LUHMES (cell line): ENCODE data around the genes HSD17B1, EZH1 and IFI35.

DNA sequence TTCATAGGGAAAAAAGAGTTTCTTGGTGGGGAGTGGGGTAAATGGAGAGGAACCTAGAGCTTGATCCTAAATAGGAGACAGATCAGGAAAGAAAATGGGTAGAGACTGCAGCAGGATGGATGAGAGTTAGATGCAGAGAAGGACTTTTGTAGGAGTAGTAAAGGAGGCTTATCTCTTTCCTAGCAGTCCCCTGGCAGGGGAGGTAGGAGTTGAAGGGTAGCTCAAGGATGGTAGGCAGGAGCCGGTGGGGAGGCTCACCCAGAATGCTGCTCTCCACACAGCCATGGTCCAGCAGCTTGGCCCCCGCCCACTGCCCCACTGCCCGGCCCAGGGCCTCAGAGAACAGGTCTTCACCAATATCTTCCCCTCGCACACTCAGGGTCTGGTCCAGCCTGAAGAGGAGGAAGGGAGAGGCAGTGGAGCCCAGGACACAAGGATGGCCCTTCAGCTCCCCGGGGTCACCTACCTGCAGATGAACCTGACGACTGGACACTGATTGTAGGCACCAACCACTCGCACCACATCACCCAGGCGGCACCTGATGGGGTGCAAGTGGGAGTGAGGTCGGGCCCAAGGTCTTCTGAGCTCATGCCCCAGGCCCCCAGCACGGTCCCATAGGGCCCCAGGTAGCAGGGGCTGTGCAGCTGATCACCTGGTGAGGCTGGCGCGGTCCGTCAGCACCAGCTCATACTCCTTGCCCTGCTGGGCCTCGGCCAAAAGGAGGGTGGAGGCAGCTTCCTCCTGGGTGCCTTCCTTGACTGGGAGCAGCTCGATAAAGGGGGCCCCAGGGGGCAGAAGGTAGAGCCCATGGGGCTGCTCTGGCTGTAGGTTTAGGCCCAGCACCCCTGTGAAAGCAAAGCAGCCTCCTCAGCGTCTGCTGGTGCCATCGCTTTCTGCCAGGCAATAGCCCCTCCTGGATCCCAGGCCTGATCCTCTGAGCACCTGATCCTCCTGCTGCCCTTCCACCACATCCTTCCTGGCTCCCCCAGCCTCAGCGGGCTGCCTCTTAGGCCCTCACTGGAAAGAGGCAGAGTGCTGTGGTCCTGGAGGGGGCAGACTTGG is 3.6 kb downstream of the GHDC start:
- PRO-cap: no peak

- PRO-cap: no peak
Measured at GRCh38 chr17:42211658-42212577, 17.6 kb upstream of the GHDC start.

- PRO-cap: no peak
Measured at GRCh38 chr17:42518789-42519229, 17.2 kb upstream of the NAGLU start.

- PRO-cap: no peak
Measured at GRCh38 chr17:42552826-42553159, at the start of gene HSD17B1. Gene HSD17B1 (plus strand): TSS chr17:42552923.

DNA sequence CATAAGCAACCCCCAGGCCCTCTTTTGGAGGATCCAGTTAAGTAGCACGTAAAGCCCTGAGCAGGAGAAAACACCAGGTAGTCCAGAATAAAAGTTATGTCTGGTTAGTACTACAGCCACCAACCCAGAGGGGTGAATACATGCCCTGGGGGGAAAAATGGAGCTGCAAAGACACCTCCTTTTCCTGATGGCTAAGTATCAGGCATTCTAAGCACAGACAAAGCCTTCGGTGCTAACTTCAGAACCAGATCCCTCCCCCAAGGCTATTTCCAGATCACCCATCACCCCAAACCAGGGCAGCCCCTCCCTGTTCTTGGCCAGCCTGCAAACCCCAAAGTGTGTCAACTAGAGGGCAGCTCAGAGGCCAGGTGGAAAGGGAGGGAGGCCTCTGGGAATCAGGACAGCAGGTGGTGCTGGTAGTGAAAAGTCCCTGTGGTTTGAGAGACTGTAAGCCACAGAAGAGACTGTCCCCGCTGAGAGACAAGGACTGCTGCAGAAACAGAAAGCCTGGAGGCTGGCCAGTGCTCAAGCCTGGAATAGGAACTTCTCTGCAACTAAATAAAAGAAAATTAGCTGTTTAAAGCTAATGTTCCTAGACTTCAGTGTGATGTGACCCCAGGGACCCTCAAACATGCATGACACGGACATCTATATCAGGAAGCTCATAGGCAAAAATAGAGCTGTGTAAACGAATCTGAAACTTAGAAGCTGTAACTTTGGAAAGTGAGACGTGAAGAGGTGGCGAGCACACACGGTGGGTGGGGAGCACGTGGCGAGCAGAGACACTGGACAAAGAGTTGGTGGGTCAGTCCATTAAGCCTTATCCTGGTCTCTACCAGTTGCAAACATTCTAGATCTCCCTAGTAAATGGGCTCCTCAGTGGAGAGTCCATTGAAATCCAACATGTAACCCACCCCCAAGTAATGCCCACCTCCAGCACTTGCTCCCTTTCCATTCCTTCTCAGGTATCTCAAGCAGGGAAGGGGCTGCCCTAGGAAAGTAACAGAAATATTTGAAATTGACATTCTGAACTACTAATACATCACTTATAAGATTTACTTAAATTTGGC is 9.2 kb downstream of the TUBG1 start:
- PRO-cap: no peak

DNA sequence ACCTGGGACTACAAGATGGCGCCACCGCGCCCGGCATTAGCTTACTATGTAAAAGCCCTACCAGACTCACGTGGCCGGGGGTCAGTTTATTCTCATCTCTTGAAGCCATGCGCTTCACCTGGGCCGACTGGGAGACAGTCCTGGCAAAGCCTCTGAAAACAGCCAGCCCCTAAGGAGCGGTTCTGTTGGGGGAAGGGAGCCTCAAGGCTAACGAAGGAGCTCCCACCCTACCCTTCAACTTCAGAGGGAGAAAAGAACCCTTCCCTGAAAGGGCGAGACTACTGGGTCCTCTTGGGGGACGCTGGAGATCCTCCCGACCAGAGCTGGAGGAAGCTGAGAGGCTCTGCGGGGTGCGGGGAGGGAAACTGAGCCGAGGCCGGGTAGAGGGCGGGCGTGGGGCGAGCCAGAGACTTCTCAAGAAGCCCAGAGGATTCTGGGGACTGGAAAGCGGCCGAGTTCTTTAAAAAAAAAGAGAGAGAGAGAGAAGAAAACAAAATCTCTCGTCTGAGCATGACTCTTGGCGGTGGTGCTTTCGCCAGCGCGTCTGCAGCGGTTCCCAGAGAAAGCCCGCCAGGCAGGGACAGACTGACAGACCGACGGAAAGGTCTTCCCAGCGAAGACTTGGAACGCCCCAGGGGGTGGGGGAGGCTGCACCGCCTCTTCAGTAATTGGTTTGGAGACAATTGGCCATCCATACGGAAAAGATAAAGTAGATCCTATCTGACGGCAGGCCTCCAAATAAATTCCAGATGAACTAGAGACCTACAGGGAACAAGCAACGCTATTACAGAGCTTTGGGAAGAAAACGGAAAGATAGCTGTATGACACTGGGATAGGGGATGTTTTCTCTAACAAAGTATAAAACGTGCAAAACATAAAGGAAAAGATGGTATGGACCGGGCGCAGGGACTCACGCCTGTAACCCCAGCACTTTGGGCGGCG is 5.5 kb upstream of the TUBG2 start:
- PRO-cap: no peak

- PRO-cap: no peak
Measured at GRCh38 chr17:42677204-42677683, 450 bp upstream of the PLEKHH3 start.

DNA sequence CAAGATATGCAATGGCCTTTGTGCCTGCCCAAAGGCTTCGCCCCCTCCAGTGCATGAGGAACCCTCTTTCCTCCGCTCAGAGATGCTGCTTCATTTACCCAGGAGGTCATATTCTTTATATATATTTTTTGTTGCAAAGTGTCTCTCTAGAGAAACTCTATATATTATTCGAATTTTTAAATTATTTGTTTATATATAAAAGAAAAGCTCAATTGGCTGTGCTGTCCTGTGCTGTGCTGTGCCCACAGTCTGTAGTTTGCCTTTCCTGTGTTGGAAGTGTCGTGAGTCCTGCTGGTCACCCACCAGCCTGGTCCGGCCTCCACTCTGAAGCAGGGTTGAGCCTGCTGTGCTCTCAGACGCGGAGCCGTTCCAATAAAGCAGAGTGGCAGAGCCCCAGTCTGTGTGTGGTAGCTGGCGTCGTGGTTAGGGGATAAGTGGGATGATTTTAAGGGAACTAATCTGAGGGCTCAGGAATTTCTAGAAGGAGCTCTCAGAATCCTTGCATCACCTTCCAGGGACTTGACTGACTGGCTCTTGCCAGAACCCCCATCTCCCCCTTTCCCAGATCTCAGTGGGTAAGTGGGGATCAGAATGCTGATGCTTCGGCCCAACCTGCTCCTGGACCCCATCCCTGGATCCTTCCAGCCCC is 17.4 kb downstream of the CNTNAP1 start:
- PRO-cap: no peak

- PRO-cap: bidirectional peak, plus-strand start at chr17:42744792, minus-strand start at chr17:42744481; bidirectional peak, plus-strand start at chr17:42745157, minus-strand start at chr17:42745038
Measured at GRCh38 chr17:42744134-42745312, at the start of gene EZH1. Gene EZH1 (minus strand): TSS chr17:42745040.

- PRO-cap: no peak
Measured at GRCh38 chr17:42780779-42781719, 639 bp downstream of the WNK4 start.

GRCh38 chr17:42865834-42866183 is 14.8 kb downstream of the AOC3 start:
- PRO-cap: no peak

DNA sequence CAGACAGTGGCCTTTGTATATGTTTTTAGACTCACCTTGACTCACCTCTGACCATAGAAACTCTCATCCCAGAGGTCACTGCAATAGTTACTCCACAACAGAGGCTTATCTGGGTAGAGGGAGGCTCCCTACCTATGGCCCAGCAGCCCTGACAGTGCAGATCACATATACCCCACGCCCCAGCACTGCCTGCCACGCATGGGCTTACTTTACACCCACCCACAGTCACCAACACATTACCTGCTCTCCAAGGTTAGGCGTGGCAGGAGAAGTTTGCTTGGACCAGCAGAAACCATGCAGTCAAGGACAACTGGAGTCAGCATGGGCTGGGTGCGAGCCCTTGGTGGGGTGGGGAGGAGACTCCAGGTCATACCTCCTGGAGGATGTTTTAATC is 2.2 kb upstream of the G6PC1 start:
- PRO-cap: no peak

- PRO-cap: no peak
Measured at GRCh38 chr17:42982172-42982718, 1.9 kb downstream of the RUNDC1 start.

DNA sequence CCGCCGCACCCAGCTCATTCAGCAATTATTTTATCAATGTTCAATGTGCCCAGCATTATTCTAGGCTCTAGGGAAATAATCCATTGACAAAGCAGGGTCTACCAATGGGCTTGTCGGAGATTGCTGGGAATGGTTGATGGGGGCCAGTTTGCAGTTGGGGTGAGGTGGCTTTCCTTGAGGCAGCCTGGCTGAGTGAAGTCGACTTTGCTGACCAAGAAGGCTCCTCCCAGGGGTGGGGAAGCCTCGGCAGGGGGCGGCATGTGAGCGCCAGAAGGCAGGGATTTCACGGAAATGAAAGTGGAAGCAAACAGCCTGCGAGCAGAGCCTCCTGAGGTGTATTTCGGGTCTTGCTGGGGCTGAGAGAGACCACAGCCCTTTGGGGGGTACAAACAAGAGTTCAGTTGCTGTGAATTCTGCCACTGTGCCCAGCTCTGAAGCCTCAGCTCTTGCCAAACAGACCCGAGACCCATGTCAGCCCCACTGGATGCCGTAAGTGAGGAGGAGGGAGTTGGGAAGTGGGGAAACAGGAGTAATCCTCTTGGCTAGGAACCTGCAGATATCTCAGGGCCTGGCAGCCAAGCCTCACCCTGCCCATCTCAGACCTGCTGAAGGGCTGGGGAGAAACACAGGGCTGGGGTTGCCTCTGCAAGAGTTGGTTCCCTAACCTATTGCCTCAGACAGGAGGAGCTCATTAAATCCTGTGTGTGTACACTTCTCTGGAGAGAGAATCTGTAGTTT is at the start of gene IFI35:
Gene IFI35, plus strand, starts transcription at position 305 of the 738 bp plus-strand sequence.
- PRO-cap: unidirectional peak, plus-strand start at position 276 of the sequence; unidirectional peak, plus-strand start at position 368 of the sequence

DNA sequence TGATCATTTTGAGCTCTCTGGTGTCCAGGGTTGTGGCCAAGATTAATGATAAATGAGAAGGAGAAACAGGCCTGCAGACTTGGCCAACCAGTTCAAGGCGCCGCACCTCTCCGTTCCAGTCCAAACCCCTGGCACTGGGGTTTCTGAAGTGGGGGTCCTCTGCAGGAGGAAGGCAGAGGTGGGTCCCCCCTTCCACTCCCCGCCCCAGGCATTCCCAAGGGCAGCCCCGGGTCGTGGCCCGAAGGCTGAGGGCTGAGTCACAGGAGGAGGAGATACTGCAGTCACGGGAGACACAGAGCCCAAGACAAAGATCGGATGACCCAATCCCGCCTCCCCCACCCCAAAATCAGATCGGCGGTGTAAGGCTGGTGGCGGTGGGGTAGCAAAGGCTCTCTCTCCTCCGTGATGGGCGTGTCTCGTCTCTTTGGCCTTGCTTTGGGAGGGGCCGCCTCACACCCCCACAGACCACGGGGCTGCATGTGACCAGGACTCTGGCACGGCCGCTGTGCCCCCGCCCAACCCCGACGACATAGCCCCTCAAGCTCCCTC is 1.1 kb downstream of the VAT1 start:
- PRO-cap: no peak

DNA sequence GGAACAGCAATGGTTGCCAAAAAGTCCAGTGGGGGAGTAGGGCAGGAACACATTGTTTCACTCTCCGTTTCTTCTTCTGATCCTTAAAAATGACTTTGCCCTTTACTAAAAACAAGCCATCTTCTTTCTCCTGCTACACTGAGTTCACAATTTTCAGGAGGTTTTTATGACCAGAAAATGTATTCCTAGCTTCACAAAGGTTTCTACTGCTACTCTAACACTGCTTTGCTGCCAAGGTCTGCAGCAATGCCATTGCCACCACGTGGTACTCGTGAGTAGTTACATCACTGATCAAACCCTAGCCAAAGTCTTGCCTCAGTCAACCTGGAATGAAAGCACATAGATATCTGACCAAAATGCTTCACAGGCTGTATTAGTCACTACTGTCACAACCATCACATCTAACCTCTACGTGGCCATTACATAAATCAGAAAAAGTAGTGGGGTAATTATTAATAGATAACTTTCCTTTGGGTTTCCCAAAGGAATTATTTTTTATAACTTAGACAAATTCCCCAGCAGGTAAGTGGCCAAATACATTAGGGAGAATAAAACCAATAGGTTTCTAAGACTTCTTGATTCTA is 40.6 kb downstream of the BRCA1 start:
- PRO-cap: no peak

DNA sequence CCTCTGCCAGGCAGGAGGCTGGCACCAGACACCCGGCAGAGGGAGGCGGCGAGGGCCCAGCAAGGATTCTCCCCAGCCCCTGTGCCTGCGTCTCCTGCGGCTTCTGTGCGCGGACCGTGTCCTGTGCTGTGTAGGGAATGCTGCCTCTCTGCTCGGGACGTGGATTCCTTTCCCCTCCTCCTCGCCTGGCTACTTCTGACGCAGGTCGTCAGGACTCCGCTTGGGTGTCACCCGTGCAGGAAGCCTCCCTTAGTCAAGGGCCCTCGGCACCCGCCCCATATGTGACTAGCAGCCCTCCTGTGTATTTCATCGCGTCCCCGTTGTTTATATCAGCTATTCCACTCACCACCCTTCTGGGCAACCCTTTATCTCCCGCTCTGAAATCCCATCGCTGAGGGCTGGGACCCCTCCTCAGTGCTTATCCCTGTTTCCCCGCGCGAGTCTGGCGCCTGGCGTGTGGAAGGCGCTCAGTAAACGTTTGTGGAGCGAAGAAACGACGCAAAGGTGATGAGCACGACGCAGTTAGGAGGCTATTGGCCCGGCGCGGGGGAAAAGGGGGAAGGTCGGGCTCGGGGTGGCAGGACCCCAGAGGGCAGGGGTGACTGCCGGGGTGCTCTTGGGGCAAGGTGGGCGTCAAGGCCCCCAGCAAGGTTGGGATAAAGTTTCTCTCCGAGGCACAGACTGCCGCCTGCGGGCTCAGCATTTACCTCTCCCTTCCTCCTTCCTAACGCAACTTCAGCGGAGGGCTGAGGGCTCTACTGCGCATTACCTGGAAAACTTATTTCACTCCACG is 3.3 kb upstream of the CCDC200 start:
- PRO-cap: no peak

GRCh38 chr17:43246453-43246791 is 18.0 kb upstream of the CCDC200 start:
- PRO-cap: no peak

DNA sequence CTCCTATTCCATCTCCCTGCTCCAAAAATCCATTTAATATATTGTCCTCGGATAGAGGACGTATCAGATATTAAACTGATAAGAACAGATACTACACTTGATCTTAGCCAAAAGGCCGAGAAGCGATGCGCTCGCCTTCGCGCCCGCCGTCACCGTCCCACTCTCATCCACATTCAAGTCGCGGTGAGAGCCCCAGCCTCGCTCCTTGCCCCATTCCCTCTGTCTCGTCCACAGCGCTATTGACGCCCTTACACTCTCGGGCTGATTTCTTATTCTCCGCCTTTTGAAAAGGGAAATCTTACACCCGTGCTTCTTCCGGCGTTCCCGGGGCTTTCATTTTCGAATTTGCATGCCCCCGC is 43.0 kb upstream of the CCDC200 start:
- PRO-cap: unidirectional peak, minus-strand start at position 286 of the sequence

GRCh38 chr17:43273170-43273505 is 44.7 kb upstream of the CCDC200 start:
- PRO-cap: unidirectional peak, minus-strand start at chr17:43273286